ENCODE measurements around a stretch of chr1.

DNA sequence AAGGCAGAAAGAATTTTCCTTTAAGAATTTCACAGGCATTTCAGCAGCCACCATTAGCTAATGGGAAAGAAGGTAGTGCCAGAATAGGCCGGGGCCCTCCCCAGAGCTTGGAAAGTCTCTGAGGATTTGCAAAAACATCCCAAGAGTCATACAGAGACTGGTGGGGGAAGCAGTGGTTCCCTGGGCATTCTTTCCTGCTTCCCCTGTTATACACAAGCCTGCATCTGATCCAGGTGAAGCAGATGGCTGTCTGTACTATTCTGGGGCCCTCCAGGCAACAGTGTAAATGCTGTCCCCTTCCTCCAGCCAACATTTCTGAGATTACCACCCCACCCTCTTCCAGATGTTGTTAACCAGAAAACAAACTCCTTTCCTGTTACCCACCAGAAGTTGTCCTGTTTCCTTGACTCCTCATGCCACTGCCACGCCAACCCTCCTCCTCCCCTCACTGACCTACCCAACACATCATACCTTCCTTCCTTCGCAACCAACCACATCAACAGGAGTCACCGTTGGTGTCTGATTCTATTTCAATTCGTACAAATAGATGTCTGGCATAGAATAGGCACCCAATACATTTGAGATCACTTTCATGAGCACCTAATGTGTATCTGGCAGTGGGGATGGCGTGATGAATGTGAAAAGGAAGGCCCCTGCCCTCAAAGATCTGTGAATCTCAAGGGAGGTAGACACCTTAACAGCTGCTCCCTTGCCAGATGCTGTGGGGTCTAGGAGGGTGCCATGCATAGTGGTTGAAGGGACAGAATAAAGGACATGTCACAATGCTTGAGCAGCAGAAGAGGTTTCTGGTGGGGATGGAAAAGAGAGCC, 39.9 kb downstream of the PLXNA2 start:
- PRO-cap = unidirectional peak, plus-strand start at position 149 of the sequence

DNA sequence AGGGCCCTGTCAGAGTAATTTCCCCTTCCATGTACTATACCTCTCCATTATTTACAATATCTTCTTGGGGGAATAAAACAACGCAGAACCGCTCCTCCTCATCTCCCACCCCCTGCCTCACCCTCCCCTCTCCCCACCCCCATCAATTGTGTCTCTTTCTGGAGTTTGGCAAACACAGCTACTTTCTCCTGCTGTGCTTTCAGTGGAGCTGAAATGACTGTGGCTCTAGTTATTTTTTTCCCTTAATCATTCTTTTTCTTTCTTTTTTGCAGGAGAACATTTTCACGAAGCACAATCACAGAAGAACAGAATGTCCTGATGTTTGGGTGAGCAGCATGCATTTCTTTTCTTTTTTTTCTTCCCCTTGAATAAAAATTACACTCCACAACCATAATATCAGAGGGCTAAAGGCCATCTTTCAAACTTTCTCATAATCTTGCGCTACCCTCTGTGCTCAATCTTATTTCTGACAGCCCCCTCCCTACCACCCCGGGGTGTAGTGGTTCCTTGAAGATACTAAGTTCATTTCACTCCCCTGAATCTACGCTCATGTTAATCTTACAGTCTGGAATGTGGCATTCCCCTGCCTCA, 8.8 kb upstream of the PLXNA2 start:
- PRO-cap = no peak

- PRO-cap = no peak
Observed at GRCh38 chr1:209207496-209208089, 375.9 kb upstream of the CAMK1G start.

- PRO-cap = no peak
Observed at GRCh38 chr1:209369207-209369644, 214.3 kb upstream of the CAMK1G start.

- PRO-cap = no peak
Observed at GRCh38 chr1:209430821-209431452, 152.6 kb upstream of the CAMK1G start.

- PRO-cap = no peak
Observed at GRCh38 chr1:209431688-209432657, 151.5 kb upstream of the CAMK1G start.

- PRO-cap = no peak
Observed at GRCh38 chr1:209618442-209618722, 33.8 kb downstream of the LAMB3 start.

DNA sequence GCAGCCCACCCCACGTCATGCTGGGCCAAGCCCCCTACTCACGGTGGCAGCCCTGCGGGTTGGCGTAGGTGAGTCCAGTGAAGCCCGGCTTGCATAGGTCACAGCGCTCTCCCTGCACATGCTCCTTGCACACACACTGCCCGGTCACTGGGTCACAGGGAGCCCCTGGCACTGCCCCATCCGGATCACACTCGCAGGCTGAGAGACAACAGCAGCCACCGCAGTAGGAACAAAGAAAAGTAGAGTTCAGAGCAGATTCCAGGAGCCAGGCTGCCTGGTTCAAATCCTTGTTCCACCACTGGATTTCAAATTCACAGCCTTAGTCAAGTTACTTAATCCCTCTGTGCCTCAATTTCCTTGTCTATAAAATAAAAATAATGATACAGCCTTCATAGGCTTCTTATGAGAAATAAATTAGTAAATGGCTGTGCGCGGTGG, 24.2 kb downstream of the LAMB3 start:
- PRO-cap = no peak

GRCh38 chr1:209645550-209646312, 6.5 kb downstream of the LAMB3 start:
- PRO-cap = no peak

DNA sequence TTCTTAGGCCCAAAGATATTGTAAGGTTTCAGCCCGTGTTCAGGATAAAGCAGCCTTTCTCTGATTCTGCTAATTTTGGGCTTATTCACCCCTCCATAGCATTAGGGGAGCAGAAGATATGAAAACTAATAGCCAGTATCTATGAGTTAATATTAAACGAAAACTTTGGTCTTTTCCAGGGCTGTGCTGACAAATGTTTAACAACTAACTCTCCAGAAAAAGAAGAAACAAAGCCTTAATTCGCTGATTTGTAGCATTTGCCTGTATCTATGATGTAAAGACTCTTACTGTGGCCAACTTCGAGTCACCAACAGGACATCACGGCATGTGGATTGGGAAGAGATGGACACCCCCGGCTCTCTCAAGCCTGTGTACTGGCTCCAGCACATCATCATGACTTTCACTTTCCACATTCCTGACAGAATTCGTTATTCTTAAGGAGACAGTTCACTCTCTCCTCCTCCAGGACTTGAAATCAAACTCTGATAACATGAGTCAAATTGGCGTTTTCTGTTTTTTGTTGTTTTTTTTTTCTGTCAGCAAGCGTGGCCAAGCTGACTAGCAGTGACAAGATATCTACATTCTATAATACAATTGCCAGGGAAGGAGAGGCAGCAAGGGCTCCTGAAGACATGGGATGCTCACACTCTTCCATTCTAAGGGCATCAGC, 13.5 kb upstream of the TRAF3IP3 start:
- PRO-cap = no peak

DNA sequence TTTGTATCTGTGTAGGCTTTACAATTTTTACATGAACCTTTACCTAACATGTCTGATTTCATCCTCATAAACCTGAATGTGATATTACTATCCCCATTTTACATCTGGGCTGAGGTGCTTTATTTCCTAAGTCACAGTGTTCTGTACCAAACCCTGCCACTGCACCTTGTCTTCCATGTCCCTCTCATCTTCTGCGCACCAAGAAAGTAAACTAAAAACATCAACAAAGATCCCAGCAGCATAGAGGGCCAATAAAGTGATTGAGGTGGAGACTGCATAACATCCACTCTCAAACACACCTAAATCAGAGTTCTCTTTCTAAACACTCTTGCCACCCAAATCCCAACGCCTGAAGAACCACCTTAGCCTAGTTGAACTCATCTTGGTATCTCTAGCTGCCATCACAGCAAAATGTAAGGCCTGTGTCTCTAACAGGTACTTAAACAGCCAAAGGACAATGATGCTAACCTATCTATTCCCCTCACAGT, 1.7 kb downstream of the IRF6 start:
- PRO-cap = no peak

- PRO-cap = no peak
Observed at GRCh38 chr1:209883225-209883925, 54.6 kb upstream of the SYT14 start.

DNA sequence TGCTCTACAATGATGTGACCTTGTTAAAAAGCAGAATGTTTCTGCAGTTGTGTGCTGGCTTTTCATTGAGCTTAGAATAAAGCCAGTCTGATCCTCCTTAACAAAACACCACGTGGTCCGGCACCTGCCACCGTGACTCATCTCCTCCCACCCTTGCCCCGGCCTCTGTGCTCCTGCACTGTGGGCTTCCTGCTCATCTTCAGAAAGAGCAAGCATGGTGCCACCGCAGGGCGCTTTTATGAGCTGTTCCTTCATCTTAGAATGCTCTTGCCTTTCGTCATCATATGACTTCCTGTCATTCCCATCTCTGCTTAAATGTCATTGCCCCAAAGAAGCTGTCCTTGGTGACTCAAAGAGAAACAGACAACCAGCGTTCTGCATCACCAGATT, 117.7 kb downstream of the HHAT start:
- PRO-cap = no peak

DNA sequence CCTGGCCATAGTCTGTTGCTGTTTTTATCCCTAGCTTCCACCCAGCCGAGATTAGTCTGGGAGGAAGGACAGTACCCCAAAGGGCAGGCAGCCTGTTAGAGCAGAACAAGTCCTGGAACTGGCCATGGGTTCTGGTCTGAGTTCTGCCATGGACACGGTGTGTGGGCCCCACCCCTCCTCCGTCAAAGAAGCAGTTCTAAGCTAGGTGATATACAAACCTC, 177.1 kb downstream of the HHAT start:
- PRO-cap = no peak

DNA sequence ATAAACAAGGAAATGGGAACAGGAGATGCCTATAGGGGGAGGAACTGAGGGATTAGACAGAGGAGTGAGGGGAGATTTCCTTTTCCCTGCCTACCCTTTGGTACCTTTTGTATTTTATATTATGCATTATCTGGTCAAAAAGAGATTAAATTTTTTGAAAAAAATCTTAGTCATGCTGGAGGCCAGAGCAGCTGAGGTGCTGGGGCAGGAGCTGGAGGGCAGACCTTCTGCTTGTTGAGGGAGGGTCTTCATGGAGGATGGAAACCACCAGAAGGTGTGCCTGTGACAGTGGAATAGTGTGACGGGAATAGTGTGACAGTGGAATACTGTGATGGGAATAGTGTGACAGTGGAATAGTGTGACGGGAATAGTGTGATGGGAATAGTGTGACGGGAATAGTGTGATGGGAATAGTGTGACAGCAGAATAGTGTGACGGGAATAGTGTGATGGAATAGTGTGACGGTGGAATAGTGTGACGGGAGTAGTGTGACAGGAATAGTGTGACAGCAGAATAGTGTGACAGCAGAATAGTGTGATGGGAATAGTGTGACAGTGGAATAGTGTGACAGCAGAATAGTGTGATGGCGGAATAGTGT, 325.0 kb downstream of the HHAT start:
- PRO-cap = no peak

DNA sequence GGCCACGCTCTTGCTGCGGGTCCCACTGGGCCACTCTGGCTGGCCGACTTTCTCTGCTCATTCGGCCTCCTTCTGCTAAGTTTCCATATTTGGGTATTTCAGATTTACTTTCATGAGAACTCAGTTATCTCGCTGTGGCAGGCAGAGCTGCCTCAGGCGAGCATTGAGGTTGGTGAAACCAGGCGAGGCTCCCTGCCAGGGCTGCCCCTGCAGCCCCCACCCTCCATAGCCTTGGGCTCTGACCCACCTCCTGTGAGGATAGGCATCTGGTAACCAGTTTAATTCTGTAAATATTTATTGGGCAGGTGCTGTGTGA, 957 bp downstream of the TRAF5 start:
- PRO-cap = unidirectional peak, minus-strand start at position 37 of the sequence; unidirectional peak, minus-strand start at position 77 of the sequence

DNA sequence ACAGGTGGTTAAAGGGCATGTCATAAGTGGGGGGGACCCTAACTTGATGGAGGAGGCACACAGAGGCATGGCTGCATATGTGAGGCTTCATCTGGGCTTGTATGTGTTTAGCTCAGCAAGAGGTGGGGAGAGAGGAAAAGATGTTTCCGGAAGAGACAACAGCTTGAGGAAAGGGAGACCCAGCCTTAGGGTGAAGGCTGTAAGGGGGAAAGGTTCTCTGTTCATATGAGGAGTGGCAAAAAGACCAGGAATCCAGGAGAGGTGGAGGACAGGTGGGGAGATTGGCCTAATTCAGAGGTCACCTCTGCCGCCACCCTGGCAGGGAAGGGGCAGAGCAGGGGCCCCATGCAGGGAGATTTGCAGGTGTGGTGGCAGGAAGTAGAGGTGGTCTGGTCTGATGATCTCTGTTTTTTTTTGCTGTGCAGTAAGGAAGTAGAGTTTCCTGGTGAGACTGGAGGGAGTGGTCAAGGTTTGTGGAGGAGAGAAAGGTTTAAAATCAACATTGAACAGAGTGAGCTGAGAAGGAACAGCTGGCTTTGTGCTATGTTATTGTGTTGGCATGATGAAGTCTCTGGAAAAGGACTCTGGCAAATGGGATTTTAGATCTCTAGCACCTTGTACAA, 9.1 kb downstream of the TRAF5 start:
- PRO-cap = no peak

DNA sequence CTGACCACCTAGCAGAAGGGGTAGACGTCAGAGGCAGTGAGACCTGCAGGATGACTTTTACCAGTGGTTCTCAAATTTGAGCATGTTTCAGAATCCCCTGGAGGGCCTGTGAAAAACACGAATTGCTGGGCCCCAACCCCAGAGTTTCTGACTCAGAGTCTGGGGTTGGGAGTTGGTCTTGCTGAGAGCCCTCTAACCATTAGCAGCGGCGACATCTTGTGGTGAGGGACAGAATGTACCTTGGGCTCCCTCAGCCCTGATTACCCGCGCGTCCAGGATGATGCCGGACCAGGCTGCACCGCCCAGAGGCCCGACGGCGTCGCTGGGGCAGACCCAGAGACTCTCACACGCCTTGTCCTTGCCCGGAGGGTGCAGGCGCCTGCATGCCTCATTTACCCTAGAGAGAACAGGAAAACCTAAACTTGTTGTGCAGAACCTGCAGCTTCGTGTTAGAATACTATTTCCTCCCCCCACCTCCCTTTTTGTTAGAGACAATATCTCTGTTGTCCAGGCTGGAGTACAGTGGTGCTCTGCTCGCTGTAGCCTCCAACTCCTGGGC, 22.1 kb upstream of the RD3 start:
- PRO-cap = no peak

DNA sequence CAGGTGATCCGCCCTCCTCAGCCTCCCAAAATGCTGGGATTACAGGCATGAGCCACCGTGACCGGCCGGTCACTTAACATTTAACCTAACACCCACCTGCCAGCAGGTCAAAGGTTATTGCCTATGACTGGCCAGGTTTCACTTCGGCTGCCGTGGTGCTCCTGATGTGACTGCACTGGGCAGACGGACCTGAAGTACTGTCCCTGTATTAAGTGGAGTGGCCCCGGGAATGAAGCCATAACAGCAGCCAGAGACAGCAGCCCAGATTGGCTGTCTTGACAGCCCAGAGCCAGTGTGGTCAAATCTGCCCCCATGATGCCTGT, 24.4 kb upstream of the RD3 start:
- PRO-cap = no peak

GRCh38 chr1:211607443-211607885, 28.5 kb upstream of the SLC30A1 start:
- PRO-cap = no peak

Measured in aorta (tissue), 1 donor.